Mammary microvascular endothelial cell (primary cell): ENCODE measurements around the genes STXBP6, NOVA1, STRN3 and HEATR5A.

GRCh38 chr14:25021367-25022162 is 28.4 kb downstream of the STXBP6 start:
- RAMPAGE, long total RNA: no peak

- RAMPAGE, long total RNA: no peak
Observed at GRCh38 chr14:25048270-25049420, 1.3 kb downstream of the STXBP6 start.

DNA sequence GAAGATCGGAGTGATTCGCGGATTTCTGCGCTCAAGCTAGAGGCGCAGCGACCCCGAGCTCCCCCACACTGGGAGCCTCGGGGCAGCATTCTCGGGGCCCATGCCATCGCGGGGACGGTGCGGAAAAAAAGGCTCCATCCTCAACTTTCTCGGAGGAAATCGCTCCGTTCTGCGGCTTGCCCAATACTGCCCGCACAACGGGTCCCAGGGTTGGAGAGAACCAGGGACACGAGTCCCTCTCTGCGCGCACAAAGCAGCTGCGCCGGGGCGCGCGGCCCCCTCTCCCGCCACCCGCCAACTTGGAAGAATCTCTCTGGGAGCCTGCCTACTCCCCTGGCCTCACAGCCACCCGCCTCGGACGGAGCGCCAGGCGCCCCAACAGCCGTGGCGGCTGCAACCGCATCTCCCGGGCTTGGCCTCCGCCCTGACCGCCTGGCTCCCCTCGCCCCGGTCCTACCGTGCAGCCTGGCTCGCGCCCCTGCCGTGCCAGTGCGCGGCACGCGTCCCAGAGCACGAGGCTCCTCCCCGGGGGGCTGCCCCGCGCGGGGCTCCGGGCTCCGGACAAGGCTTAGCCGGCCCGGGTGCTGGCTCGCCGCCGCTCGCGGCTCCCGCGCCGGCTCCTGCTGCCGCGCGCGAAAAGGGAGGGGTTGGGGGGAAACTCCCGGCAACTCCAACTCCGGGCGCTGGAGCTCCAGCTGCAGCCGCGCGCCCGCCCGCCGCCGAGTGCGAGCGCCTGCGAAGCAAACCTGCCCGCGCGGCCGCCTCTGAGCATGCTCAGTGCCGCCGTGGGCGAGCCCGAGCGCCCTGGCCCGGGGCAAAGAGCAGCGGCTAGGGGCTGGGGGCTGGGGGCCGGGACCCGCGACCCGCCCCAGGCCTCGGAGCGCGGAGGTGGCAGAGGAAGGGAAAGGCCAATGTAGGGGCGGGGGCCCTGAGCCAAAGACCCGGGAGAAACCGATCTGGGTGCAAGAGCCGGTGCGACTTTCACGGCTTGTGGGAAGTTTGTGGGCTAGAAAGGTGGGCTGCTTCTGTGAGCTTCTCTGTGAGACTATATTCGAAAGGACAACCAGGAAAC is at the start of gene STXBP6:
Gene STXBP6 (minus strand): TSS at position 727 of the 1,072 bp plus-strand sequence.
- RAMPAGE, long total RNA: no peak

GRCh38 chr14:25394397-25395485 is 344.8 kb upstream of the STXBP6 start:
- RAMPAGE, long total RNA: no peak

DNA sequence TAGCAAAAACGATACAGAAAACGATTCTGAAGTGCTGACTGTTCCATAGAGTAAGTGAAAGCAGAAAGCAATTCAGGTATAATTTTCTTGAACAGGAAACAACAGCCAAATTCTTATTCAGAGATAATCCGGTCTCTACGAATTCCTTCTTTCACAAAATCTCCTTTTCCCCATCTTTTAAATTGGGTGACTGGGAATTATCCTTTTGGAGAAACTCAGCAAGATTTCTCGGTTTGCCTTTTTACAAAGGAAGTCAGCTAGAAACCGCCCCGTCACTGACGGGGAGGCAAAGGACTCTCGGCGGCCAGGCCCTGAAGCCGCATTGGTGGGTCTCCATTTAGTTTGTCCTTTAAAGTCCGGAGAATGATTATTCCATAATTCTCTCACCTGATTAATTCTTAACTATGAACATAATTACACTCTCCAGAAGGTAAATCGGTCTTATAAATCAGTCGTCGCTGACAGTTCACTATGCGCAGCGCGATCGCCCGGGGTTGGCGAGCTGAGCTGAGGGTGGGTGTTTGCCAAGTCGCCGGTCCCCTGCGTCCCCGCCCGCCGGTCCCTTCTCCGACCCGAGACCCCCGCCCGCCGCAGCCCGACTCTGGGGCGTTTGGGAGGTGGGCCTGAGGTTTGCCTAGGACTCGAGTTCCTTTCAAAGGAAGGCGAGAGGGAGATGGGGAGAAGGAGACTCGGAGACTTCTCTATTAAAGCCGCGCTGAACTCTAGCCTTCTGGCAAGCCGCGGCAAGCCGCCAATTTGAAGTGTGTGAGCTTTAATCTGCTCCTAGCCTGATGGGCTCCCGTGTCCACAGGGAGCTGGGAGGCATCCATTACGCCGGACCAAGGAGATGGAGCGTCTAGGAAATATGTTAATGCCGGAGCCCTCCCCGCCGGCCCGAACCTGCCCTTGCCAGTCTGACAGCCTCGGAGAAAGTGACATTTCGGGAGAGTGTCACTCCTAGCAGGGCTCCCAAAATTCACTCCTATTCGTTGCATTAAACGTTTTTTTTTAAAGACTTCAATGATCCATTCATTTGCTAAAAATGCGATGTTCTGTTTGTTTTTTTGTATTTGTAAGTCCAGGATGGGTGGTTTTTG is 393.0 kb downstream of the NOVA1 start:
- RAMPAGE, long total RNA: no peak

DNA sequence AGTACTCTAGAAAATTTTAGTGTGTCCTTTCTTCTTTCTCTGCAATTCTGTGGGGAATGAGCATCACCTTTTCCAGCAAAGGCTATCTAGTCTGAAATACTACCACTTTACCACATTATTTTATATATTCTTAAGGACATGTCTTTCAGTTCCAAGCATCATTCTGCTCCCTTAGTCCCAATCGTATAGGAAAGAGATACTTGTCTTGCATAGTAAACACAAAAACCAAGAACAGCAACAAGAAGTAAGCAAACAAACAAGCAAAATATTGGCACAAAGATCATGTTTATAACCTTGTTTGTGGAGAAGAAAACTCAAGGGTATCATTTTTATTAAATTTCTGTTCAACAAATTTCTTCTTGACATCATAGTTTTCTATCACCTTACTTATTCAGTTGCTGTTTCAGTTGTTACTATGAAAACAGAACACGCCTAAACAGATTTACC is 260.5 kb downstream of the NOVA1 start:
- RAMPAGE, long total RNA: no peak

GRCh38 chr14:26480008-26480452 is 117.8 kb downstream of the NOVA1 start:
- RAMPAGE, long total RNA: no peak

GRCh38 chr14:26597966-26598755 is at the start of gene NOVA1:
TSS of gene NOVA1 (minus strand) at chr14:26598033.
- RAMPAGE, long total RNA: no peak

DNA sequence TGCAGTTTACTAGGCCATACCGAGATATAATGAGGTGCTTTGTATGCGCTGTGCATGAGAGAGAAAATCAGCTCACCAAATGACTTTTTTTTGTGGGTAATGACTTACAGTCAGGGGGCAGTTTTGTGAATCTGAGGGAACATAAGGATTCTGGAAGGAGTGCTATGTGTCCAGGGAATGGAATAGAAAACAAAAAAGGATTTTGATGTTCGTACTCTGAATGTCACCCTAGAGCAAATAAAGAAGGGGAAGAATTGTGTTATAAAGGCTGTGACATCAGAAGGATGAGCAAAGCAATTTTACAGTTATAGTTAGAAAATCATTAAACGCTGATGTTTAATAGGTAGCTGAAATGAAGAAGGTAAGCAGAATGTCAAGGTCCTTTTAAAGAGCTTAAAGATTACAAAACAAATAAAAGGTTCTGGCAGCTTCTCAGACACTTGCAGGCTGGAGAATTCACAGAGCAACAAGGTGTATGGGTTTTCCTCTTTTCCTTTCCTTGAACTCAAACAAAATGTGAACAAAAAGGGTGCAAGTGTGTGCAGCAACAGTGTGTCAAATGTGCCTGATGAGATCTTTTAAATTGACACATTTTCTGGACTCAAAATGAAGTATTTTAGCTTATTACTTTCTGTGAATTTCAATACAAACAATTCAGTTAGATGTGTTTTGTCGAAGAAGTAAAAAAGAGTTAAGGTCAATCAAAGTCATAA is 247.6 kb upstream of the NOVA1 start:
- RAMPAGE, long total RNA: no peak

DNA sequence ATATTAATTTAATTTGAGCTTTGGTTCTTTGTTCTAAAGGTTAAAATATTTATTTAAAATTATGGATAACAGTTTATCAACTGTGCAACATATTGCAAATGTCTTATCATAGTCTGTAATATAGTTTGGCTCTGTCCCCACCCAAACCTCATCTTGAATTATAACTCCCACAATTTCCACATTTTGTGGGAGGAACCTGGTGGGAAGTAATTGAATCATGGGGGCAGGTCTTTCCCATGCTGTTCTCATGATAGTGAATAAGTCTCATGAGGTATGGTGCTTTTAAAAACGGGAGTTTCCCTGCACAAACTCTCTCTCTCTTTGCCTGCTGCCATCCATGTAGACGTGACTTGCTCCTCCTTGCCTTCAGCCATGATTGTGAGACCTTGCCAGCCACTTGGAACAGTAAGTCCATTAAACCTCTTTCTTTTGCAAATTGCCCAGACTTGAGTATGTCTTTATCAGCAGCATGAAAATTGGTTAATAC is 931.1 kb upstream of the NOVA1 start:
- RAMPAGE, long total RNA: no peak

DNA sequence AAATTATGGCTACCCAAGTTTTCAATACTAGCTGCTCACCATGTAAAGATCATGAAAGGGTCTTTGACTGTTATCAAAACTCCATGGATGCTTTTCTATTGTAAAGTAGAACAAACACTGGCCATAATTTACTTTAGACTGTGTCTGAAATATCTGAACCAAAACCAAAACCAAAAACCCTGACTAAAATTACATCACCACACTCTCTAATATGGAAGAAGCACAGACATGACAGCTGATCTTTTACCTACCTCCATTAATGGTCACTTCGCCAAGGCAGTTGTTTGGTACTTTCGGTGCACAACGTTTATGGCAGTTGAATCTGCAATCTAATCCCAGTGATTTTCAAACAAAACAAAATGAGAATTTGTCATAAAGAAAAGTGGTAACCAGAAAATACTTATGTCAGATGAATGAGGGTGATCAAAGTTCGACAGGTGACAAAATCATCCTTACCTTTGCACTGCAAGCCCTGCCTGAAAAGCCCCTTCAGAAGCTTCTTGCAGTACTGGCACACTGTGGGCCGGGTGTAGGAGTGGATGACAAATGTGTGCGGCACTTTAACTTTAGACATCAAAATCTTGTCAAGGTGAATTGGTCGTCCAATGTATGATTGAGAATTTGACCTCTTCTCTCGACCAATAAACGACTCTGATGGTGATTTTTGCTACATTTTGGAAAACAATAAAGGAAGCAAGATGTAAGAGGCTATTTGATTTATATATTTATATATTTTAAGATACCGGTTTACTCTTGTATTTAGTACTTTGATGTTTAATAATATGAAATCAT is 289.2 kb downstream of the PRKD1 start:
- RAMPAGE, long total RNA: no peak

GRCh38 chr14:30363157-30363907 is 195.6 kb upstream of the G2E3 start:
- RAMPAGE, long total RNA: no peak

DNA sequence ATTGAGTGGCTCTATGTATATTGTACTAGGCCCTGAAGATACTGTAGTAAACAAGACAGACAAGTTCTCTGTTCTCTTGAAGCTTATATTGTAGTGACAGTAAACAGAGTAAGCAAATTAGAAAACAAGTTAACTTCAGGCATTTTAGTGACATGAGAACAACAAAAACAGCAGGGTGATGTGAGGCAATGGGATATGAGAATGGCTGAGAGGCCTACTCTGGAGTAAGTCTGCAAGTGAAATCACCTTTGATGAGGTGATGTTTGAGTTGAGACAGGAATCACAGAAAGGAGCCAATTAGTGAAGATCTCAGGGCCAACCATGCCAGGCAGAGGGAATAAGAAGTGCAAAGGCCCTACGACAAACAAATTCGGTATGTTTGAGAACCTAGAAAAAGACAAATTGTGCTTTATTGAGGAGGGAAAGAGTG is 54.2 kb downstream of the SCFD1 start:
- RAMPAGE, long total RNA: no peak

GRCh38 chr14:30875030-30875383 is 648 bp downstream of the COCH start:
- RAMPAGE, long total RNA: no peak

- RAMPAGE, long total RNA: no peak
Observed at GRCh38 chr14:30891133-30891509, 16.8 kb downstream of the COCH start.

- RAMPAGE, long total RNA: no peak
Observed at GRCh38 chr14:30894156-30894886, 20.0 kb downstream of the COCH start.

DNA sequence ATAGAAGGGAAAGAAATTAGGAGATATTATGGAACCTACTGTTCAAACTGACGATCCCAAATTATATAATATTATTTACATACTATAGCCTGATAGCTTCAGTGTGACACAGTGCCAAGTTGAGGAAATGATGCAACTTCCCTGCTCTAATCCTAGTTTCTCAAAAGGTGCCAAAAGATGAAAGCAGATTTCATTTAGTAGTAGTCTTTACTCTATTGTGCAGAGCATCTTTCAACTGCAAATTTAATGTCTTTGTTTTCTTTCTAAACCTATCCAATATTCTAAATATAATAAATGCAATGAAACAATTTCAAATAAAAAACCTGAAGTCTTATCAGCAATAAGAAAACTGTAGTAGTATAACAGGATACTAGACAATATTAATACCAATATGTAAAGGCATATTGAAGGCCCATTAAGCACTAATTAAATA is 47.0 kb downstream of the COCH start:
- RAMPAGE, long total RNA: no peak

- RAMPAGE, long total RNA: no peak
Observed at GRCh38 chr14:31021539-31022009, 3.9 kb upstream of the AP4S1 start.

- RAMPAGE, long total RNA: no peak
Observed at GRCh38 chr14:31025754-31026486, at the start of gene STRN3. TSS of gene STRN3 (minus strand) at chr14:31026379.

DNA sequence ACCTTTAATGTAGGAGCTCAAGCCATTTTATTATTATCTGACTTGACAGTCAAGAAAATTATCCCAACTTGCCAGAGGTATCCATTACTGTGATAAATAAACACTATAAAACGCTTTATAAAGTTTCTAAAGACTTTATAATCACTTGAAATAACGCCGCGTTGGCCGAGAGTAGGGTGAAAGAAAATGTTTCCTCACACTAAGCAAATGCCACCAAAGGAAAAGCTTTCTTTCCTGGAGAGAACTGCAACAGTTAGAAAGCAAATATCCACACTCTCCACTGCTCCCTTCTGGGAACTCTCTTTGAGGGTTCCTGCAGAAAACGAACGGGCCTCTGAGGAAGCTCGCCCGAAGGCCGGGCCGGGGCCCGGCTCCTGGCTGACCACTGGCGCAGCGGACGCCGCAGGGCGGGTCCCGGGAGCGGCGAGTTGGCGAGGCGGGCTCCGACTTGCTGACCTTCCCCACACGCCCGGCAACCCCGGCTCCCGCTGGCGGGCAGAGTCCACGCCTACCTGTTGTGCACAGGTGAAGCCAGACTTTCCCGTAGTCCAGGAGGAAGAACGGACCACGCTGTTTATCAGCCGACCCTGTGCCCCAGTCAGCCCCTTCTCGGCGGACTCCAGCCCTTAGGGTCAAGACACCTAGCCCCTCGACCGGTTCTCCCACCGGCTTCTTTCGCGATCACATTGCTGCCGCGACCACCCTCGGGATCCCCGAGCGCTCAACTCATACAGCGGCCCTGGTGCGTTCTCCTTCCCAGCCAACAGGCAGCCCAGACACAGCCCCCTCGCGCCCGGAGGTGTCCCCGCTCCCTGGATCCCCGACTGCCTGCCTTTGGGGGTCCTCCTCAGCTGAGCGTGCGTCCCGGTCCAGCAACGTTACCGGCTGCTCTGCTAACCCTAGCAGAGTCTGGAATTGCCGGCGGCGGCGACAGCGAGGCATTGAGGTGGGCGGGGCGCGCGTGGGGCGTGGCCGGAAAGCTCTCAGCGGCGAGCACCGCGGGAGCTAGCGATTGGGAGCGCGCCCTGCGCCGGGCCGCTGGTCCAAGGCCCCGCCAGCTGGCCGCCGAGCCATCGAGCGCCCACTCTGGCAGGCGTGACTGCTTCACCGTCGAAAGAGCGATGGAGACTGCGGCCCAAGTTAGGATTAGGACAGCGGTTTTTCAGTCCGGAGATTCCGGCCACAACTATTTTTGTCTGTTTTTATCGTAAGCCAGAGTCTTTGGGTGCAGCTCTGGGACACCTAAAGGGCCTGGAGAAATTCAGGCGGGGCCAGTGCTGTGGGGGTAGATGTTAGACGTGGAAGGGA is at the start of gene HEATR5A:
Gene HEATR5A (minus strand): TSS at position 911 of the 1,308 bp plus-strand sequence.
- RAMPAGE, long total RNA: start-site peak on the minus strand centred at position 908 of the sequence, 9 bp wide, 191 and 132 reads in 2 replicates